ENCODE measurements around a stretch of chr3.

GRCh38 chr3:113873773-113874274, 35.2 kb downstream of the GRAMD1C start:
- PRO-cap = no peak

GRCh38 chr3:113897303-113898046, 50.3 kb upstream of the ZDHHC23 start:
- PRO-cap = no peak

GRCh38 chr3:114057324-114057808, 829 bp downstream of the QTRT2 start:
- PRO-cap = no peak

DNA sequence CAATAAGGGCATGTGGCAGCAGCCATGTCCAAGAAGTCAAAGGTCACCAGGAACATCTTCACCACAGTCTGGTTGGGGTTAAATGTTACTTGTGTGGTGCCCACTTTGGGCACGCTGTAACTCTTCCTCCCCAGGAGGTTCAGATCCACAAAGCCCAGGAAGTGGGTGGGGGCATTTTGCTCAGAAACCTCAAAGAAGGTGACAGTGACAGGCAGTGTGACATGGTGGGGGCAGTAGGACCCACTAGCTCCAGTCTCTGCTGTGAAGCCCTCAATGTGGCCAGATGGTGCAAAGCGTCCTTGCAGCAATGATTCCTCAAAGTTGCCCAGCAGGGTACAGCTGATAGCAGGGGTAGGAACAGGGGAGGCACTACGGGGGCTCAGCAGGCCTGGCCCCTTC, 5.7 kb downstream of the ZNF80 start:
- PRO-cap = no peak

GRCh38 chr3:114396921-114397627, 103.2 kb downstream of the TIGIT start:
- PRO-cap = no peak

DNA sequence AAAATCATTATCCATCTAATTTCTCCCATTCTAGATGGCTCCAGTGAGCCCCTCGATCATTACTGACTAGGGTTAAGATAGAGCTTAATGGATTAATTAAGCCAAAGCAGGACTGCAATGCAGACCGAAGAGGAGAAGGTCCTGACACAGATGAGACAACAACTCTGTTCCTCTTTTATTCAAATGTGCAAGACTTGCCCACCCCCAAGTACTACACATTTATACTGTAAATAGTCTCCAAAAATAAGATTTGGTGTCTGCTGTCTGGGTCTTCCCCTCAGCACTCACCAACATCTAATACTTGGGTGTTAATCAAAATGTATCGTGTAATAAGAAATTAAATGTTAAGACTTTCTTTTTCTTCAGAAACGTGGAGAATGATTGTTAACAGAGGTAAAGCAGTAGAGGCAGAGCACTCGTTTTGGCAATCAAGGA, 133.6 kb downstream of the TIGIT start:
- PRO-cap = no peak

DNA sequence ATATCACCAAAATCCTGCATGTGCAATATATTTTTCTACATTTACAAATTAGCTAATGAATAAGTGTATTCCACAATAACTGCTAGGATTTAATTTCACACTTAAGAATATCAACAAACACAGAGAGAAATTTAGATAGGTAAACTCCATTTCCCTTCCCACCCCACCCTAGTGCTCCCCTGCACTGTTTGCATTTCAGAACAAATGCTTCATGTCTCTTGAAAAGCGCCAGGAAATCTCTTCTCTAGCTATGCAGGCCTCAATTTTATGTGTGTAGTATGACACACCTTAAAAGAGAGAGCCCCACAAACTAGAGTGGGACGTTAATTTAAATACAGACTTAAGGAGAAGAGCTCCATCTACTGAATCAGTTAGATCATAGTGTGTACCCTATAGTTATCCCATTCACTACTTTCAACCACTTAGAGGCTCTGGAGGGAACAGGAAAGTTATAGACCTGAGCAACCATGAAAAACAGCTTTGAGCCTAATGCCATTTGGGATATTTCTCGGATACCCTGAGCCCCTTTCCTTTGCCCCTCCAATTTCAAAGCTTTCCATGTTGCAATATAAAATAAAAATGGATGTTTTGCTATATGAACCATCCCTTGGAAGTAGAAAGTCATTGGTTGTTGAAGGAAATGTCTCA, 153.7 kb downstream of the TIGIT start:
- PRO-cap = no peak

DNA sequence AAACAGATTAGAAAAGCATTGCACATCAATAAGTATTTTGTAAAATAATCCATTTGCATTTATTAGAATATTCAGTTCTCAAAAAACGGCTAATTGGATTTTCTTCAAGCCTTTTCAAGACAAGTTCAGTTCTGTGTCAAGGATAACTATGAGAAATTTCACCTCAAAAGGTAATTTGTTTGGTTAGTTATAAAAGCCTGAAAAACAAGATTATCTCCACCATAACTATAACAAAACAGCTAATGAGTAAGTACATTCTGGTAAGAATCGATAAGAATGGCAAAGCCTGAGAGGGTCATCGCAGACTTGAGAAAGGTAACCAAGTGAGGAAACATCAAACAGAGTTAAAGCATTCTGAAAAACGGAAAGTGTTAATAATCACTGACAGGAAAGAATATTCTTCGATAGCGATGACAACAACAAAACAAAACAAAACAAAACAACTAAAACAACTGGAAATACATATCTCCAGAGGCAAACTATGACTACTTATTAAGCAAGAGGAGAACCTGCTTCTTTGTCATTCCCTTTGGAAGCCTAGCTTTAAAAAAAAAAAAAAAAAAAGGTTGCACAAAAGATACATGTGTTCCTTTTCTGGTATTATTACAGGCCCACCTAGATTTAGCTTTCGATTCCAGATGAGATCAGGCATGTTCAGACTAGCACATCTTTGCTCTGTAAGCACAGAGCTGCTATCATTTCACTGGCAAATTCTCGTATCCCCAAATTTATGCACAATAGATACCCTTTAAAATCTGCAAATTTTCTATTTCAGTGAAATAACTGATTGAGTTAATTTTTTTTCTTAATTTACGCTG, 155.5 kb downstream of the TIGIT start:
- PRO-cap = unidirectional peak, plus-strand start at position 631 of the sequence

- PRO-cap = no peak
These were observed 160.7 kb downstream of the TIGIT start for GRCh38 chr3:114454191-114455359.

GRCh38 chr3:114984127-114984747, 162.9 kb downstream of the ZBTB20 start:
- PRO-cap = no peak

DNA sequence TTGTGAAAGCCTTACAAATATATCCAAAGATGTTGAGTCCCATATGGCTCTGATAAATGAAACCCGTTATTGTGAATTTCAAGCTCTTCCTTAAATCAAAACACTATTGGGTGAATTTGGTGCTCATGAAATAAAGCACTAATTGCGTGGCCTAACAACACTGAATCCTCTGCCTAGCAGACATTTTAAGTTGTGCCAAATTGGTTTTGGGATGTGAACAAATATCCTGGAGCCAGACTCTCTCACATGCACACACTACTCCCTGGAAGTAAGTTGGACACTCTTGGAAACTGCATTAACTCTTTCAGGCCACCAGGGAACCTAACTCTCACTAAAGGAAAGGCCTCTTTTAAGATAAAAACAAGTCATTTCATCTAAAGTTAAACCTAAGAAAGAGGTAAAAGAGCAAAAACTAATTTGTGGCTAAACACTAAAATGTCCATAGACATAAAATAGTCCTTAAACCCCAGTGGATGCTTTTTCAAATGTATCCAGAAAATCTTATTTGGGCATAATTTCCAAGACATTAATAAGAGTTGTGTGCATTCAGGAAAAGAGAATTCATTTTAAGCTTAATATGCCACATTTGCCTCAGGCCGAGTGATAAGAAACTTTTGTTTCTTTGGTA, 61.9 kb downstream of the ZBTB20 start:
- PRO-cap = no peak

DNA sequence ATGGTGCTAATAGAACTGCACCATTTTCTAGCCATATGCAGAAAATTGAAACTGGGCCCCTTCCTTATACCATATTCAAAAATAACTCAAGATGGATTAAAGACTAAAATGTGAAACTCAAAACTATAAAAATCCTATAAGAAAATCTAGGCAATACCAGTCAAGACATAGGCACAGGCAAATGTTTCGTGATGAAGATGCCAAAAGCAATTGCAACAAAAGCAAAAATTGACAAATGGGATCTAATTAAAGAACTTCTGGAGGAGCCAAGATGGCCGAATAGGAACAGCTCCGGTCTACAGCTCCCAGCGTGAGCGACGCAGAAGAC, 85.6 kb downstream of the LSAMP start:
- PRO-cap = no peak

DNA sequence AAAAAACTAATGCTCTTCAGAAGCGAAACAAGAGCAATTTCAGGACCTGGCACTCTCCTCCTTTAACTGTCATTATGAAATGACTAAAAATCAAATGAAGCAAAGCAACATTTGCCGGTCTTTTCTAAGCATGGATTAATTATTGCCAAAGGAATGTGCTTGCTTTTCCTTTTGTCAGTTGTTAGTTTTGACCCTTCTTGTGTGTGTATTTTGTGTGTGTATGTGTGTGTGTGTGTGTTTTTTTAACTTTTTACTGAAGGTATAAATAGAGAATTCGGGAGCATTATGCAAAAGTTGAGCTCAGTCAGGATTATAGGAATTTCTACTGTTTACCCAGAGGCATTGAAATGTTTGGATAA, 773.4 kb upstream of the LSAMP start:
- PRO-cap = no peak

DNA sequence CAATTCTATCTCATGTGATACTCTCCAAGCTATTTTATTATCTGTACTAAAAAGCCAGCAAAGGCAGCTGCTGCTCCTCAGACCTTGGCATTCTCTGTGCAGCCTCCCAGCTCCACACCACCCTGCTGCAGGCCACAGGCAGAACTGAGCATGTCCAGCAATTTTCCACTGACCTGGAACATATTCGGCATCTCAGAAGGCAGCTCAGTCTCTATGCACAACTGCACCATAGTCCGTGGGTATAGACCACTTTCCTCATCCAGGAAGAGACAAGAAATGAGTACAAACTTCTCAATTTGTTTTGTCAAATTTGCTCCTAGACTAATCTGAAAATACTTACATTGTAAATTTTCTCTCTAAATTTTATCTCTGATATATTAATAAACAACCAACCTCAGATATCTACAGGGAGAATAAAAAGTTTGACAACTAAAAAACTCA, 1161.3 kb downstream of the IGSF11 start:
- PRO-cap = no peak

DNA sequence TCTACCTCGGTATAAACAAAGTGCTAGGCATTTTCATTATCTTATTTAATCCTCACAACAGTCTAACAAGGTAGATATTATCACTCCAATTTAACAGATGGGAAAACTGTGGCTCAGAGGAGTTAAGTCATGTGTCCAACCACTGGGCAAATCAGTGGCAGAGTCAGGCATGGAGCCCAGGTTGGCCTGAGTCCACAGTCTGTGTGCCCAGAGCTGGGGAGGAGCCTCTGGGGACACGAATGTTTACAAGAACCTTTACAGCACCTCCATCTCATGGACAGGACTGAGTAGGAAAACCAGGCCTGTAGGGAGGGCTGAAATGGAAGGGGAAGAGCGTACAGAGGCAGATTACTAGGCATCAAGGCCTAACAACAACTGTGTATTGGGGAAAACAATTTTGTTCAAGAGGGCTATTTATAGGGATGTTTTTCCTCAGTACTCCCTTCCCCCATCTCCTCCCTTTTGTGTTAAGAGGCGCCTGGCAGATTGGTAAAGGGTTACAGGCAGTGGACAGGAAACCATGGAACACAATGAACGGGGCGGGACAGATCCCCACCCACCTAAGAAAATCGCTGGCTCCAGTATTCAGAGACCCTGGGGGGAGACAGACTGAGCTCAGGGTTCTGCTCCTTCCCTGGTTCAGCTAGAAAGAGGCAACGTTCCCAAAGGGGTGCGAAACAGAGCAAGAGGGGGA, 15.1 kb upstream of the ARHGAP31 start:
- PRO-cap = unidirectional peak, plus-strand start at position 584 of the sequence

GRCh38 chr3:119297033-119297843, 3.1 kb downstream of the ARHGAP31 start:
- PRO-cap = unidirectional peak, minus-strand start at chr3:119297298

DNA sequence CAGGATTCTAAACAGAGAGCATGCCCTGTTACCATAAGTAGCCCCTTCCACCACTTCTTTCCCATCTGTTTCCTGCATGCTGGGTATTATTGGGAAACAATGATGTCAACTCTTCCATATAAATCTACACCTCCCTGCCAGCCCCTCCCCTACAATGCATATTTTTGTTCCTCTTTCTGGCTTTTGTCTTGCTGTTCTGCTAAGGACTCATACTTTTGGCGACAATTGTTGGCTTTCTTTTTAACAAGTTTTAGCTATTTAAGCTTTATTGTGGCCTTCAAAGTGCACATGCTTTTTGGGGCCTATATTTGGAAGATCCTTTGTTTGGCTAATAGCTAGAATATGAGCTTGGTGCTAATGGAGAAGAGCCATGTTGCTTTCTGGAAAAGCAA, 11.2 kb downstream of the ARHGAP31 start:
- PRO-cap = no peak

GRCh38 chr3:119322333-119322900, 28.2 kb downstream of the ARHGAP31 start:
- PRO-cap = bidirectional peak, plus-strand start at chr3:119322669, minus-strand start at chr3:119322473

GRCh38 chr3:119430954-119431471, 32.4 kb downstream of the TMEM39A start:
- PRO-cap = no peak

DNA sequence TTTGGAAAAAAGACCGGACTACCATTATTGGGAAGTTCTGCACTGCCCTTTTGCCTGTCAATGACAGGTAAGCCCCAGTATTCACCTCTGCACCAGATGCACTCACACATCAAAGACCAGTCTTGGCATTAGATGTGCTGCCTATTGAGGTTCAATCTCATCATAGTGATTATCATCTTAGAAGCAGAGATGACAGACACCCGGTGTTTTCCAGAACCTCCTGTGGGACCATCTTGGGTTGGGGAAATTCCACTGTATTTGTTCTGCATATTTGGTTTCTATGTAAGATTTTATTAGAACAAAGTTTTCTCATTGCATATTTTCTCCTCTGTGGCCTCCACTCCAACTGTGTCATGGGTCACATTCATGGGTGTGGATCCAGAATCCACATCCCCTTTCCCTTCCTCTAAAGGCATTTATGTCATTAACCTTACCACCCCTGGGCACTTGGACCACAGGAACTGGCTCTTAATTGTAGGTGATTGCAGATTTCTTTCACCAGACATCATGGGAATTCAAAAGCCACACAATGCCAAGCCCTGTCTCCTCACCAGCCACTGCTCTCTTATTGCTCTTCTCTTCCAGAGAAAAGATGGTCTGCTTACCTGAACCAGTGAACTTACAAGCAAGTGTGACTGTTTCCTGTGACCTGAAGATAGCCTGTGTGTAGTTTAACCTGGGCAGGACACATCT, 31.3 kb downstream of the PLA1A start:
- PRO-cap = unidirectional peak, plus-strand start at position 501 of the sequence

All from right common carotid artery plus branches (tissue), 1 donor.